SK-MEL-5 (cell line): ENCODE measurements around a stretch of chr5.

DNA sequence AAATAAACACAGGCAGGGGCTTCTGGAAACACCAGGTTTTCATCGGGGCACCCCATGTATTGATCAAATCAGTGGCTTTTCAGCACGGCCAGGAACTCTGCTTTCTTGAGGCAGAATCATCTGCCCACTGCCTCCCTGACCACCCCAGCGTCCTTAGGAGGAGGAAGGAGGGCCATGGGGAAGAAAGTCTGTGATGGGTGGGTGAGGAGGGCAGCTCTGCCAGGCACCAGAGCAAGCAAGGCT, 88.3 kb downstream of the STK10 start:
RAMPAGE:
- cytosol, long total RNA, result no peak
- long total RNA, result no peak
- nucleus, long total RNA, result no peak

DNA sequence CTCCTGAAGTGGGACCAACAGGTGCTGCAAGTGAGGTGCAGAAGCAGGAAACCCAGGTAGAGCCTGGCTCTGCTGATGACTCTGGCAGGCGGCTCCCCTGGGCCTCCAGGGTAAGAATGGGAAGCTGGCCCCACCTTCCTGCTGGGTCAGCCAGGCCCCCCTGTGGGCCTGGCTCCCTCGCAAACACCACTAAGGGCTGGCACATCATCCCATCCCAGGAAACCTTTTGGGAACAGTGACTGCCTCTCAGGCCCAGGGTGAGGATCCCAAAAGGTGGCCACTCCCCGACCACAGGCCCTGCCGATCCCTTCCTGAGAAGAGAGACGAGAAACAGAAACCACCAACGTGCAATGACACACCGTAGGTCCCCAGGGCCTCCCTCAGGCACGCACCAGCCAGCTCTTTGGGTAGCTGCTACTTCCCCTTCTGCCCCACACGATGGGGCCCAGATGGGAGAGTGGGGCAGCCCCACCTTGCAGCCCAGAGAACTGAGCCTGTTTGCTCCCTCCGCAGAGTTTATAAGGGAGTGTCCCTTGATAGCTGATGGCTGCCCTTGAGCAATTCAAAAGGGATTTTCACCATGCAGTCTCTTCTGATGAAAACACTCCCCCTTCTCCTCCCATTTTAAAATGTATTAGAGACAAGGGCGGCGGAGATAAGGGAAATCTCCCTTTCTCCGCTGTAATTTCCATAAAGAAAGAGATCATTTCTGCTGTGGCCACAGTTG, 76.8 kb downstream of the STK10 start:
RAMPAGE:
- cytosol, long total RNA, result no peak
- long total RNA, result no peak
- nucleus, long total RNA, result no peak

DNA sequence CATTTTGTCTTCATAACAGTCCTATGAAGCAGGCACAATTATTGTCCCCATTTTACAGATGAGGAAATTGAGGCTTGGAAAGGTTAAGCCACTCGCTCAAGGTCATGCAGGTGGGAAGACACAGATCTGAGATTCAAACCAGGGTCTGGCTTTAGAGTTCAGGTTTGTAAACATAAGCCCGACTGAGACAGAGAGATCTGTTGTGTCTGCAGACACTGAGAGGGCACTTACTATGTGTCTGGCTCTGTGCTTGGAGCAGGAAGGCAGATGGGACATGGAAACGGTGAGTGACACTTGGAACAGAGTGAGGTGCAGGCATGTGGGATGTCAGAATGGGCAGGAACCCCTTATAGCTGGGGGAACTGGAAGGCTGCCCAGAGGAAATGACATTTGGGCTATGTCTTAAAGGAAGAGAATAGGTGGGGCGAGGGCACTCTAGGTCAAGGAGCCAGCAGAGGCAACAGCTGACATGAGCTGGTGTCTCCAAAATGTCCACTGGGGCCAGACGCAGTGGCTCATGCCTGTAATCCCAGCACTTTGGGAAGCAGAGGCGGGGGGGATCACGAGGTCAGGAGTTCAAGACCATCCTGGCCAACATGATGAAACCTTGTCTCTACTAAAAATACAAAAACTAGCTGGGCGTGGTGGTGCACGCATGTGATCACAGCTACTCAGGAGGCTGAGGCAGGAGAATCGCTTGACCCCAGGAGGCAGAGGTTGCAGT, 69.8 kb downstream of the STK10 start:
RAMPAGE:
- cytosol, long total RNA, result no peak
- long total RNA, result no peak
- nucleus, long total RNA, result no peak

DNA sequence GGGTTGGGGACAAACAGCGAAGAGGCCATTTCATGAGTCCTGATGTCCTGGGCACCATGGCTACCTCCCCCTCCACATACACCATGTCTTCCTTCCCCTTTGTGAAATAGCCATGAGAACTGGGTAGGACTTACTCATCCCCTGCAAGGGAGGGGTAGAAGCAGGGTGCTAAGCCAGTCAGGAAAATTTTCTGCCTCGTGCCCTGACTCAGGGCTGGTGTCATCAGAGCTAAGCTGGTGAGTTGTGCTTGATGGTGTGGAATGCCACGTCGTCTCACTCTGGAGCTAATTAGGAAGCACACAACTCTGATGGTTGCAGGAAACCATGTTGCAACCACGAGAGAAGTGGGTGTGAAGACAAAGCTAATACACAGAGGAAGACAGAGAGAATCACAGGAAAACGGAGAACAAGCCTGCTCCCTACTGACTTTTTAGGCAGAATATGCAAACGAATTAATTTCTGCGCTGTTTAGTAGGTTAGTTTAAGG, 54.7 kb downstream of the STK10 start:
RAMPAGE:
- cytosol, long total RNA, result no peak
- long total RNA, result no peak
- nucleus, long total RNA, result no peak

DNA sequence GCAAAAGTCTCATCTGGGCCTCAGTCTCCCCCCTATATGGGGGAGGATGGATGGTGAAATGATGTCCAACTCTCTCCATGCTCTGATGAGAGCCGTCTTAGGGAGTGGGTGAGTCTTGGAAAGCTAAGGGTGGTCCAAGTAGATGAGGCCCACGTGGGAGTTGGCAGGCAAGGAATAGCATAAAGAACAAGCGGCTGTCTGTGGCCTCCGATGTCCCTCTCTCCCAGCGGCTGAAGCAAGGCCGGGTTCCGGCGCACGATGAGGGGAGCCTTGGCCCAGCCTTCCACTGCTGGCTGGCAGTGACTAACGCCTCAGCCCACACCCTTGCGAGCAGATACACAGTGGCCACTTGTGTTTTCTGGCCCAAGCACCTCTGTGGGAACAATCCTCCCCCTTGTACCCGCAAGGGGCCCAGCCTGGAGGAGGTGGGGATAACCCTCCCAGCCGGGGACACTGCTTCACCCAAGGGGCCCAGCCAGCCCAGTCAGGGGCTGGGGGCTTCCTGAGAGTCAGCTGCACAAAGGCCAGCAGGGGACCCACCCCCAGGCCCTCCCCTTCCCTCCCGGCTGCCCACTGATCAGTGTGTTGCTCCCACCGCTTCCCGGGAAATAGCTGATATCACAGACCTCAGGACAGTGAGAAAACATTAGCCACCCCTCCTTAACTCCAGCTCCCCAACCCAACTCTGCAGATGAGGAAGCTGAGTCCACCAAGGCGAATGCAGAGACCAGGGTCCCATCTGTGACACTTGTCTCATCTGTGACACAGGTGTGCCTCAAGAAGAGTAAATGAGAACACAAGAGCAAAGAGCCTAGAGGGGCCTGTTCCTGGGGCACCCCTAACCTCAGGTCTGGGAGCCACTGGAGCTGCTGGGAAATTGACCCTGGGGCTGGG, 23.2 kb downstream of the STK10 start:
RAMPAGE:
- cytosol, long total RNA, result no peak
- long total RNA, result no peak
- nucleus, long total RNA, result no peak

DNA sequence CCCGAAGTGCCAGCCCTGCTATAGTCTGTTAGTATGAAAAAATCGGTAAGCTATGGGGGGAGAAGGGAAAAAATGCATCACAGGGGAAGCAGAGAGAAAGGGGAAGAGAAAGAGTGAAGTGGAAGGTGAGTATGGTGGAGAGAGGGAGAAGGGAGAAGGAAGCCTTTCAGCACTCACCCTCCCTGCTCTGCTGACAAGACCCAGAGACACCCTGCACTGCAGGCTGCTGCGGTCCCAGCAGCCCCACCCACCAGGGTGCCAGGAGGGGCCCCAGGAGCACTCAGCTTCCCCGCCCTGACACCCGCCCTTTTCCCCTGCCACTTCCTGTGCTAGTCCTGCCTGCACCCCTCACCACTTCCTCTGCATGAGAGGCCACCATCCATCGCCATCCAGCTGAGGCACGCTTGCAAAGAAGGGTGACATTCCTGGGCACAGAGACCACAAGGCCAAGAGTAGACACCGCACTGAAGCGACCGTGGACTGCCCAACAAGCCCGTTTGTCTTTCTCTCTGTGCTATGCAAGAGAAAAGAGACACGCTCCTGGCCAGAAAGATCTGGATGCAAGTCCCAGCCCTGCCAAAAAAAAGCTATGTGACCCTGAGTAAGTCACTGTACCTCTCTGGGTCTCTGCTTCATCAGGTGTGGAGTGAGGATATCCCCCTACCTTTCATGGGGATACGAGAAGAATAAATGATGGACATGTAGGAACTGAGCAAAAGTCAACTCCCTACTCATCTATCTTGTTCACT, 12.6 kb downstream of the STK10 start:
RAMPAGE:
- cytosol, long total RNA, result no peak
- long total RNA, result no peak
- nucleus, long total RNA, result no peak

GRCh38 chr5:172275469-172276188, 7.9 kb downstream of the UBTD2 start:
RAMPAGE:
- cytosol, long total RNA, result no peak
- long total RNA, result no peak
- nucleus, long total RNA, result no peak

GRCh38 chr5:172322094-172322460, 38.5 kb upstream of the UBTD2 start:
RAMPAGE:
- cytosol, long total RNA, result no peak
- long total RNA, result no peak
- nucleus, long total RNA, result no peak

GRCh38 chr5:172336796-172337691, 53.5 kb upstream of the UBTD2 start:
RAMPAGE:
- cytosol, long total RNA, result no peak
- long total RNA, result no peak
- nucleus, long total RNA, result no peak

DNA sequence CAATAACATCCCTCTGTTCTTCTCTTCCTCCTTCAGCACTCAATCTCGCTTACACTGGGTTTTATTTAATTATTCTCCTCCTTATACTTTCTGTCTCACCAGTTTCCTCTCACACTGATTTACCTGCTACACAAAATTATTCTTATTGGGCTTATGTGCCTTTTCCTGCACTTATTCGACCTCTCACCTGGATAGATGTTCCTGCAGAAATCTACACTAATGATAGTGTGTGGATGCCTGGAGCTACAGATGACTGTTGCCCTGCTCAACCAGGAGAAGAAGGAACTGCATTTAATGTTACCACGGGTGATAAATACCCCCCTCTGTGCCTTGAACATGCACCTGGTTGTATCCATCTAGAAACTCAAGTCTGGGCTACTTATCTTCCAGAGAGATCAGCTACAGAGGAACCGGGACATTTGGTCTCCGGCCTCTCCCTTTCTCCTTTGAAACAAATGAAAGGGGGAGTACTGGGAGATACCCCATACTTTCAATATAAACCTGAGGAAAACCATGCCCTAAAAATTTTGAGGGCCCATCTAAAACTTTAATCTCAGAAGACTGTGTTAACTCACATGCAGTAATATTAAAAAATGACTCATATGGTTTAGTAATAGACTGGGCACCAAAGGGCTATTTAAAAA, 54.5 kb downstream of the SH3PXD2B start:
RAMPAGE:
- cytosol, long total RNA, result no peak
- long total RNA, result no peak
- nucleus, long total RNA, result no peak

GRCh38 chr5:172440956-172441526, 13.3 kb downstream of the SH3PXD2B start:
RAMPAGE:
- cytosol, long total RNA, result no peak
- long total RNA, result no peak
- nucleus, long total RNA, result no peak

DNA sequence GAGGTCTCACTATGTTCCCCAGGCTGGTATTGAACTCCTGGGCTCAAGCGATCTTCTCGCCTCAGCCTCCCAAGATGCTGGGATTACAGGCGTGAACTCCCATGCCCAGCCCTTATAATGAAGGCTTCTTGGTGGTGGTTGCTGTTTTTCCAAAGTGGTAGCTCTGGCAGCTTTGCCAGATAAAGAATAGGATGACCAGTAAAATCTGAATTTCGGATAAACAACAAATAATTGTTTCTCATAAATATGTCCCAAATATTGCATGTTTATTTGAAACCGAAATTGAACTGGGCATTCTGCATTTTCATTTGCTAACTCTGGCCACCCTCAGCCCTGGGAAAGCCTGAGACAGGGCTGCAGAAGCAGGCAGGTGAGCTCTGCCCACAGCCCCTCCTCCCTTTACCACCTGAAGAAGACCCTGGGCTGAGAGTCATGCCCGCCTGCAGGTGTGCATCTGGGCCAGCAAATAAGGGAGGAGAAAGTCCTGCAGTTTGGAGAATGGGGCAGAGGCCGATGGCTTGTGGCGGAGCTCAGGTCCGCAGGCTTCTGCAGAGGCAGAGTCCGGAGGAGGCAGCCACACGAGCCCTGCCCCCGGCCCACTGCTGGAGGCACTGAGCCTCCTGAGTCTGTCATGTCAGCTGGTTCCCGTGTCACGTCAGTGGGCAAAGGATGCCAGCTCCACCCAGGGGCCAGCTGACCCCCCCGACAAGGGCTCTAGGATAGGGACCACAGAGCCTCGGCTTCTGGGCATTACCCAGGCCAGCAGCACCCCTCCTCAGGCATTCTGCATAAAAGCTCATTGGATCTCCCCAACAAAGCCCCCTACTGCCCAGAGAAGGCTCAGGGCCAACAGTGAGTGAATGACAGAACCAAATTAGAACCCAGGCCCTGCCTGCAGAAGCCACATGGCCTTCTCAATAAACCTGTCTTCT, 8.7 kb downstream of the SH3PXD2B start:
RAMPAGE:
- cytosol, long total RNA, result no peak
- long total RNA, result no peak
- nucleus, long total RNA, result no peak

RAMPAGE:
- cytosol, long total RNA, result no peak
- long total RNA, result no peak
- nucleus, long total RNA, result no peak
These were observed 7.7 kb downstream of the SH3PXD2B start for GRCh38 chr5:172446531-172447113.

GRCh38 chr5:172452263-172453198, 1.8 kb downstream of the SH3PXD2B start:
RAMPAGE:
- cytosol, long total RNA, result no peak
- long total RNA, result no peak
- nucleus, long total RNA, result no peak

DNA sequence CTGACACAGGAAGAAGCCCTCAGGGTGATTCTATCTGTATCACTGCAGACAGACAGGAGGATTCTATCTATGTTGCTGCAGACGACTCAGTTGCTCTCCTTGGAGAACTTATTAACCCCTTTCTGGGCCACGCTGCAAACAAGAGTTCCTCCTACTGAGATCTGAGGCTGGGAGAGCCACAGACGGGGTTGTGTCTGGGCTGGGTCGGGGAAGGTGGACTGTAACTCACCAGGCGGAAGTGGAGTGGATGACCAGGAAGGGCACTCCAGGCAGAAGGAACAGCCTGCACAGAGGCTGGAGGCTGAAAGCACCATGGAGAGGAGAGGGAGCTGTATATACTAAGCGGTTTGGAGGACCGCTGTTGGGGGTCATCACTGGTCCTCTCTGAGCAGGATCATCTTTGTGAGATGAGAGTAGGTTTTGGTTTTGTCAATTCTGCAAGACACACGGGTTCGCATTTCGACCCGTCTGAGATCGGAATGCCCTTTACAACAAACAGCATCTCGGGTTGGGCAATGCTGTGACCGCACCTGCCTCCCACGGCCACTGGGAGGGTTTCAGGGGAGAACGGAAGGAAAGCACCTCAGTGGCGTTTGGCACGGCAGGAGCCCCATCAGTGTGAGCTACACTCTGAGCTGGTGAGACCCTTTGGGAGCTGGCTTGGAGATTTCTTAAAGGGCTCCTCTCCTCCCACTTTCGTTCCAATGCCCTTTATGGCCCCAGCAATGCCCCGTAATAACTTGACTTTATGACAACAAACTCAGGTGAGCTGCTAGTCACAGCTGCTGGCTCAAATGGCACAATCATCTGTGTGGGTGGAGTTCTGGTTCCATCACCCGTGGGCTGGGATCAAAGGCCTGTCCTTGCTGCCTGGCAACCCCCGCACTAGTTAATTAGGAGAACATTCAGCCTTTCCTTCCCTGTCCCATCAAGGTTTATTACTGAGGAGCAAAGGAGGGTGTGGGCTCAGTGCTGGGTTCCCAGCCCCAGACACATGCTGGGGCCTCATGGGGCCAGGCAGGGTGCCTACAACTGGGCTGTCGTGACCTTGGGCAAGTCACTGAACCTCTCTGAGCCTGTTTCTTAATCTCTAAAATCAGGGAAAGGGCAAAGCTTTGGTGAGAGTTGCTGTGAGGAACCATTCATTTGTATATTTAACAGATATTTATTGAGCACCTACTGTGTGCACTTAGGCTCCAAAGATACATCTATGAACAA, 18.6 kb upstream of the NEURL1B start:
RAMPAGE:
- cytosol, long total RNA, result no peak
- long total RNA, result no peak
- nucleus, long total RNA, result no peak

GRCh38 chr5:172678253-172679293, 37.5 kb downstream of the NEURL1B start:
RAMPAGE:
- cytosol, long total RNA, result no peak
- long total RNA, result no peak
- nucleus, long total RNA, result no peak

RAMPAGE:
- cytosol, long total RNA, result no peak
- long total RNA, result no peak
- nucleus, long total RNA, result no peak
These were observed 55.4 kb downstream of the NEURL1B start for GRCh38 chr5:172696415-172696885.

DNA sequence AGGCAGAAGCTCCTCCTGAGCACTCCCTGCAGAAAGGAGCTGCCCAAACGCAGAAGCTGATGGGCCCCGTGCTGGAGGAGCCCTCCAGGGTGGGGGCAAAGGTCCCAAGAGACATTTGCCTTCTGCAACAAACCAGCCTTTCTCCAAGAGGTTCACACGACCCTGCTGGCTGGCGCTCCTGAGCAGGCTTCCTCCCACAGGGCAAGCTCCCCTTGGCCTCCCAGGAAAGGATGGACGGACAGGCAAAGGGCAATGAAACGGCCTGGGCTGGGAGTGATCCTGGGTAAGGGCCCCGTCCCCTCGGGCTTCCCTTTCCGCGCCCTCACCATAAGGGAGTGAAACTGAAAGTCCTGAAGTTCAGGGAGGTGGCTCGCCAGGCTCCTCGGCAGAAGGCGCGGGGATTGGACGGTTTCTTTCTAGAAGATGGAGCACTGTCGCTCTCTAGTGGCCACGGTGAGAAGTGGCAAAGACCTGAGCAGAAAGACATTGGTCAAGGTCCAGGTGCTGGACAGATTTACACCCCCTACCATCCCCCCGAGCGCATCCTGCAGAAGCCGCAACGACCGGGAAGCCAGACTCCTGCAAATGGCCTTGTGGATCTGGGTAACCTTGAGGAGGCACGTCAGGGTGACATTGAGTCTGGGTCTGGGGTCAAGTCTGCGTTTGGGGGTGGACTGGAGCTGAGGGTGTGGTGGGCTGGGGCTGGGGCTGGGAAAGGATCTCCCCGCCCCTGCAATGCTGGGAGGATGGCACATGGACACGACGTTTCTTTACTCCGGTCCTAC, 56.4 kb downstream of the NEURL1B start:
RAMPAGE:
- cytosol, long total RNA, result no peak
- long total RNA, result no peak
- nucleus, long total RNA, result no peak

DNA sequence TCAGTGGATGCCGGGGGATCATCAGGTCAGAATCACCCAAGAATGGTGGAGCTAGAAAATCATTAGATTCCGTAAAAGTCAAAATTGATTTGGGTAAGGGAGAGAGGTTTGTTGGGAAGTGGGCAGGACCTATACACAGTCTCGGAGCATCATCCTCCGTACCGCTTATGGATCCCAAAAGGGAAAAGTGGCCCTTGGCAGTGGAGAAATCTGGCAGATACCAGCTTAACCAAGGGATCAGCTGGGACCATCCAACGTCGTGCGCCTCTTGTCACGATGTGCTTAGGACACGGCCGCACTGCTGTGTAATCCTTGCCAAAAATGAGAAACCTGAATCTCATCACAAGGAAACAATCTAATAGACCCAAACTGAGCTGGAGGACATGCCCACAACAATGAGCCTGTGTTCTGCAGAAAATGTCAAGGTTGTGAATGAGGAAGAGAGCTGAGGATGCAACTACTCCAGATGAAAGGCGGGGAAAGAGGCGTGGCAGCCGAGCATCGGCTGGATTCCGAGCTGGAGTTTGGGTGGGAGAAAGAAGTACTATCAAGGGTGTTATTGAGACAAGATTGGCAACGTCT, 46.9 kb downstream of the DUSP1 start:
RAMPAGE:
- cytosol, long total RNA, result no peak
- long total RNA, result no peak
- nucleus, long total RNA, result no peak

DNA sequence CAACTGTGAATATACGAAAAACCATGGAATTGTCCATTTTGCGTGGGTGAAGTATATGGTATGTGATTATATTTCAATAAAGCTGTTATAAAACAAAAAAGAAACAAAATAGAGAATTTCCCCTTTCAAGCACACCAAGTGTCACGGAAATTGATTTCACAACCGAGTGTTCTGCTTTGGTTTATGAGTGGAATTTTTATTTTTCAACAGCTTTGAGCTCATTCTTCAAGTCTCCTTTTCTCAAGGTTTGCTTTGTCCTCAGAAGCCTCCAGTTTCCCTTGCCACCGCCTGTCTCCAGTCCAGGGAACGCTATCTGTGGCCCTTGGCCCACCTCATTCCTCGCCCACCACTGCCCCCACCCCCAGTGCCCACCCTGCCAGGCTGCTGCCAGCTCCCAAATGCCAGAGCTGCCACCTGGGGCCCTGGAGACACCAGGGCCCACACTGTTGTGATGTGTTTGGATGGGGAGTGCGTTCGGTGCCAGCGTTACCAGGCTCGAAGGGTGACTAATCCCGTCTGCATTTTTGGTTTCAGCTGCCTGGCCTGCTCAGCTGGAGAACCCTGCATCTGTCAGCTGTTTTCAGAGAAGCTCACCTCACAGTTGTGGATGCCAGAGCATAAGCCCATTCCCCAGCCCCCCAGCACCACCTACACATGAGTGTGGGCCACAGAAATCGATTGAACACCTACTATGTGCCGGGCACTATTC, 30.3 kb downstream of the DUSP1 start:
RAMPAGE:
- cytosol, long total RNA, result no peak
- long total RNA, result no peak
- nucleus, long total RNA, result no peak